Duodenum (tissue), 1 donor: ENCODE measurements around the gene LARS1.

GRCh38 chr5:142976853-142977329, 206.7 kb downstream of the ARHGAP26 start:
- PRO-cap: no peak

DNA sequence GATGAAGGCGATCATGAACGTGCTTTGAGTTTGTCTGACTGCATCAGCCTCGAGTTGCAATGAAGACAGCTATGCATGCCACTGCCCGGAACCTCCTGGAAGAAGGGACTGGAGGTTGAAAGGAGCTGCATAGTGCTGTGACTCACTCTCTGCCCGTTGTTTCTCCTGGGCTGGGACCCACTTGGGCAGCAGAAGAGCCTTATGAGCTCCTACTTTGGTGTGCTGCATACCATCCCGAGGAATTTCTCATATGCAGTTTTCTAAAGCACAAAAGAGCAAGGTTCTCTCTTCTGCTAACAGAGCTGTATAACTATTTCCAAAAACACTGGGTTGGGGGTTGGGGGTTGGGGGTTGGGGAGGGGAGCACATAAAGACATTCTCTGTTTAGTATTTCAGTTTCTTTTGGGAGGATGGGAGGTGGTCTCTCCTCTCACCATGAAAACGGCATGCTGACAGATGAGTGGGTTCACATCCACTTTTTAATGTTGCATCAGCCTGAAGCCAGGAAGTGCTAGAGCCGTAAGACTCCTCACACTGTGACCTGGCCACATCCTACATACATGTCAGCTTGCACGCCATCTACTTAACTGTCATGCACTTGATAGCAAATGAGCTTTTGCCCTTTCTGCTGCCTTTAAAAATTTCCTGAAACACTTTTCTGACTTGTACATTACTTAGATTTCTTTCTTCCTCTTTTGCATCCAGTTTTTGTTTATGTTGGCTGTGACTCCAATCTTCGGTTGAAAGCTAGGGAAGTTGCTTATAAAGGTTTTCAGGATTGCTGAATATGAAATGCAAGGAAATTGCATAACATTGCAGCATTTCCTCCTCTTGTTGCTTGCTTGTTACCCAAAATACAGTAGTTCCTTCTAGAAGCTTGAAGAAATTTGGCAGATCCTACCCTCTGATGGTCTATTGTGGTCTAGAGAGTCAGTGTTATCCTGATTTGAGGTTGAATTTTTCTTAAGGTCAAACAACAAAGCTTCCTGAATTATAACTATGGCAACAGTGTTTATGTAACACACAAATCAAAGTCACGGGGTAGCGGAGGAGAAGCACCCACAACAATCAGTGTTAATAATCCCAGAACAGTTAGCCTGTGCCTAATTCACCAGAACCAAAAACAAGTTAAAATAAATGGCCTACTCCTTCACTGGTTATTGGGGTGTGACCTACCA, 232.3 kb downstream of the ARHGAP26 start:
- PRO-cap: no peak

- PRO-cap: no peak
These were observed 296.7 kb downstream of the ARHGAP26 start for GRCh38 chr5:143066671-143067389.

- PRO-cap: no peak
These were observed 238.5 kb downstream of the NR3C1 start for GRCh38 chr5:143164854-143165448.

DNA sequence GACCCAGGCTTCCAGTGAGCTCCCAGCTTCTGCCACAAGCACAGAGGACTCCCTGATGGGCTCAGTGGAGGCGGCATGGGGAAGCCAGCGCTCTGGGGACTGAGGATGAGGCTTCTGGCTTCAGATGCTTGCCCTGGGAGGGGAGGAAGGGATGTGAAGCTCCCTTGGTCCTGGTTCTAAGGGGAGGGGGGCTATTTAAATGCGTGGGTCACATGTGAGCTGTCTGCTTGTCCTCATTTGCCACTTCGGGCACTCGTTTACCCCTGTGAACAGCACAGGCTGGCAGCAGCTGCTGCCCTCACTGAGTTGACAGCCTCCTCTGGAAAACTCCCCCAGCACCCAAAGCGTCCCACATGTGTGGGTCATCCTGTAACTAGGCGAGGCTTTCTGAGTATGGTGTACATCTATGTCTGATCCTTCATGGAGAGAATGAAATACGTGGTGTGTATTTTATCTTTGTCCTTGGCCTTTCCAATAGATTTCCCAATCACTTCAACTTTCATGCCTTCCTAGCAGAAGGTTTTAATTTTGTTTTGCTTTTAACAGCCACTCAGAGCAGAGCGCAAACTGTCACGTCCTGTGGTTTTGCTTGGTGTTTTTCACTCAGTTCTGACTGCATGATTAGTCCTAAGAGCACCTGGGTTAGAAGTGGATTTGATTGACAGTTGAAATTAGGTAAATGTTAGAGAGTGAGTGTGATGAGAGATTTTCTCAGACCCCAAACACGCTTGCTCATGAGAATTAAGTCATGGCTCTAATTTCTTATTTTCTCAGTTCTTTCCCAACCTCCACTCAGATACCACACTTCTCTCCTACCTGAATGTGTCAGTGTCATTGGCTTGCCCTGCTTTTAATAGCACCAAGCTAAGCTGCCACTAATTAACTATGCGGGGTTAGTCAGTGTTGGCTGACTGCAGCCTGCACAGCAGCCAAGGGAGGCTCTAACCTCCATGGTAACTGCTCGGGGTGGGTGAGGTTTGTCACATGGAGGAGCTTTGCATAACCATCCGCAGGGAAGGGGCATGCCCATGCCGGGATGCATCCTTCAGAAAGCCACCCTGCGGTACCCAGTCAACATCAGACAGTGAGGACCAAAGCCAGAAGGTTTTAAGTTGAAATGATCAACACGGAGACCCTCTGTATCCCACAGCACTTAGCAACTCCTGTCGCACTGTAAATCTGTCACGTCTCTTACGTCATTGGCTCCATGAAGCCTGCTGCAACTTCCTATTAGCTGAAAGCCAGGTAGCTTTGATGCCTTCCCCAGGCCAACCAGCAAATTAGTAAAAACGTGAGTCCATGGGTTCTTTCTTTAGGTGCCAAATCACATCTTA, 173.5 kb downstream of the NR3C1 start:
- PRO-cap: no peak

GRCh38 chr5:143379380-143380114, 23.9 kb downstream of the NR3C1 start:
- PRO-cap: no peak

- PRO-cap: no peak
These were observed 5.8 kb downstream of the SH3RF2 start for GRCh38 chr5:145942137-145942602.

- PRO-cap: no peak
These were observed 10.1 kb downstream of the SH3RF2 start for GRCh38 chr5:145946367-145947025.

- PRO-cap: no peak
These were observed 12.7 kb downstream of the SH3RF2 start for GRCh38 chr5:145949017-145949604.

GRCh38 chr5:145965577-145966335, 29.4 kb downstream of the SH3RF2 start:
- PRO-cap: no peak

- PRO-cap: no peak
These were observed 71.6 kb downstream of the SH3RF2 start for GRCh38 chr5:146007949-146008468.

DNA sequence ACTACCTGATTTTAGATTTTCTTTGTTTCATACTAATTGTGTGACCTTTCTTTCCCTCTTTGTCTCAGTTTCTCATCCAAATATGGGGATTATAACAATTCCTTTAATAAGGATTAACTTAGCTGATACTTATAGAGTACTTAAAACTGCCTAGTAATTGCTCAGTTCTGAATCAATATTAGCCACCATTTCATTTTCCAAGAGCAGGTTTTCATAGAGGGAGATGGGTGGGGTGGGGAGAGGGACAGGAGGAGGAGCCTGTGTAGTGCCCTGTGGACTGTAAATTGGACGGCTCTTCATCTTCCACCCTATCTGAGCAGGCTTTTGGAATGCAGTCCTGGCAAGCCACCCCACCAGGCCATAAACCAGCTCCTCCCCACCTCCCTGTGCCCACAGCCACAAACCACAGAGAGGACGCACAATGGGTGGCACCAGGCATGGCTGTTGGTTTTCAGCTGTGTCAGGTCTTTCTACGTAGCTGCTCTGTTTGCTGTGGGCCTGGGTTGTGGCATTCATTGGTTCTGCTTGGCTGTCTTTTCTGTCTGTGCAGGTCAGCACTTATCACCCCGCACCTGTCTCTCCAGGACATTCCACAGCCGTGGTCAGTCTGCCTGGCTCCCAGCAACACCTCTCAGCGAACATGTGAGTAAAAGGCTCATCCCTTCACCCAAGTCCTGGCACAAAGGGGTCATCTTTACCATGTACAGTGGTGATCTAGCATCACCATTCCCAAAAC, 58.0 kb downstream of the PLAC8L1 start:
- PRO-cap: no peak

DNA sequence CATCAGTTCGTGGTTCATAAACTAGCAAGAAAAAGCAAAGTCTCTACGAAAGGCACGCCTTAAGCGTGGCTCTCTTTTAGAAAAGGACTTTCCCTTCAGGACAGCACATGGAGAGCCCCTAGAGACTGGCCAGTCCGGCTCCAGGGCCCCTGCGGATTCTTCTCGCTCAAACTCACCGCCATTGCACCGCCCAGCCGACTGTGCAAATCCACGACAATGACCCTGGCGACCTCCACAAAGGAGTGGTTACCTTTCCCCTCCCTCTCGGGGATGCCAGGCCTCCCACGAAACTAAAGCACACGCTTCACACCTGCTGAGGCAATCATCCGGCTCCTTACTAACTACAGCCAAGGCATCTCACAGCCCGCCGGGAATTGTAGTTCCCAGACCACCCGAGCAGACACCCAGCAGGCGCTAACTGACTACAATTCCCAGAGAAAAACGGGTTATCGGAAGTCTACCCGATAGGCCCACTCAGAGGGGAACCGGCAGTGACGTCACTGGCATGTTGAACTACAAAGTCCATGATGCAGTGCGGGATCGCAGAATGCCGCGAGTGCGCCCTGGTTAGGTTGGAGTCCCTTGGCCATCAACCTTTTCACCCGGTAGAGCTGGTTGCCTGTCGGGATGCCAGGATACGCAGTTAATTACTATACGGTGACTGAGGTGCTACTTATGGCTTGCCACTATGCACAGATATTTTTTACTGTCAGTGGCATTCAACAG, at the start of gene LARS1:
LARS1 (minus strand) TSS at position 339 of the 726 bp plus-strand sequence.
- PRO-cap: bidirectional peak, plus-strand start at position 532 of the sequence, minus-strand start at position 224 of the sequence

GRCh38 chr5:146289800-146290562, 48.7 kb upstream of the POU4F3 start:
- PRO-cap: no peak

DNA sequence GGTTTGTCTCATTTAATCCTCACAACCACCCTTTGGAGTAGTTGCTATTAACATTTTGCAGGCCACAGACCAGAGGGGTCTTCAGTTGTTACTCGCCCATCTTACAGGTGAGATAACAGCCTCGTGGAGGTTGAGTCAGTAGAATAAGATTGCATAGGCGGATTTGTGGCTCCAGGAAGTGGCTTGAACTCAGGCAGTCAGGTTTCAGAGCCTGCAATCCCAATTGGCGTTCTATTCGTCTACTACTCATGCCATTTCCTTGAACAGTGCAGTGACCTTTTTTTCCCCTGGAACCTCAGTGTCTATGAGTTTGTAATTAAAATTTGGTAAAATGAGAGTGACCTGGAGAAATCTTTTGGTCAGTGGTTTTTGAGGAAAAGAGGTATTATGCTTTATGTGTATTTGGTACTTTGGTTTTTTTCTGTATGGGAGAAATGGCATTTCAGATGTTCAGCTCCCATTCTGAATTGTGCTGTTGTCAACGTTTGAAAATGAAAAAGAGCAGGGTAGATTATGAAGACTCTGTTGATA, 984 bp downstream of the TCERG1 start:
- PRO-cap: no peak

DNA sequence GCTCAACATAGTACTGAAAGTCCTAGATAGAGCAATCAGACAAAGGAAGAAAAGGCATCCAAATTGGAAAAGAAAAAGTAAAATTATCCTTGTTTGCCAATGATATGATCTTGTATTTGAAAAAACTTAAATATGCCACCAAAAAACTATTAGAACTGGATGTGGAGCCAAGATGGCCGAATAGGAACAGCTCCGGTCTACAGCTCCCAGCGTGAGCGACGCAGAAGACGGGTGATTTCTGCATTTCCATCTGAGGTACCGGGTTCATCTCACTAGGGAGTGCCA, 93.3 kb upstream of the GPR151 start:
- PRO-cap: no peak

- PRO-cap: unidirectional peak, plus-strand start at chr5:147170777
These were observed 64.3 kb upstream of the STK32A start for GRCh38 chr5:147170655-147170854.

DNA sequence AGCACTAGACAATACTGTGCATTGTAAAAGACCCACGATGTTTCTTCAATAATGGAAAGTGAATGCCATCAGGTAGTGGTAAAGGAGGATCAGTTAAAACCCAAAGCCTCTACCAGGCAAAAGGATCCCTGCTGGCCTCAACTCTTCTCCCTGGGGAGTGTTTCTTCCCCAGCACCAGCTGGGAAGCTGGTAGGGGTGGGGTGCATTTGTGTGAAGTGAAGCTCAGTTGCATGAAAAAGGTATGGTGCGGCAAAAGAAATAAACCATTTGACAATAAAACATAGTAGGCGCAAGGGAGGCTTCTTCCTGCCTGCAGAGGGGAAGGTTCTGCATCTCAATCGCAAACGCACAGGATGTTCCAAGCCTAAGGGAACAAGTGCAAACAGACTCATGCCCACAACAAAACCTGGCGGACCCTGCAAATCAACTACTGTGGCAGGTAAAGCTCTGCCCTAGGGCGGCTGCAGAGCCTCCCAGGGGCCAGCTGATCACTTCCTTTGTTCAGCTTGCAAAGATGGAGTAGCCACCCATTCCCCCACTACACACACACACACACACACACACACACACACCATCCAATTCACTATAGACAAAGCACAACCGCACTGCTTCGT, 57.9 kb downstream of the DPYSL3 start:
- PRO-cap: no peak

DNA sequence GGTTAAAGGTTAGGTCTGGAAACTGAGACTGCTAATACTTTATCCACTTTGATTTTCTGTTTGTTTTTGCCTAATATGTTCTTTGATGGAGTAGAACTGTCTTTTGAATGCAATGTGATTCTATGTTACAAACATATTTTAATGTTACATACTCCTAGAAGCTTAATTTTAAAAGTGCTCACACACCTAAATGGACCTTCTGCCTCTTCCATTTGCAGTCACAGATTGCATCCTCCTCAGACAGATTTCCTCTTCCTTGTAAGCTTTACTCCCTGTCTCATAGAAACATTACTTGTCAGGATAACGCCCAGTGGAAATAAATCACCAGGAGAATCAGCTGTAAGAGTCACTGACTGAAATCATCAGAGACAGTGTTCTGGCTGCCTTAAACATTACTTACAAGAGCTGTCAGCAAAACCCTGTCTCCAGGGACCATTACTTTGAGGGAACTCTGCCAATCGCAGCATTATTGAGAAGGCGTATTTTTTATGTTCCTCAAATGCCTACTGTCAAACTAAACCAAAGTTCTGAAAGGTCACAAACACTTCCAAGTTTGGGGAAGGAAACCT, 5.9 kb downstream of the DPYSL3 start:
- PRO-cap: no peak

GRCh38 chr5:147659396-147659777, 123.1 kb downstream of the JAKMIP2 start:
- PRO-cap: unidirectional peak, minus-strand start at chr5:147659494